ENCODE results near the genes ASIC2 and TMEM132E.

DNA sequence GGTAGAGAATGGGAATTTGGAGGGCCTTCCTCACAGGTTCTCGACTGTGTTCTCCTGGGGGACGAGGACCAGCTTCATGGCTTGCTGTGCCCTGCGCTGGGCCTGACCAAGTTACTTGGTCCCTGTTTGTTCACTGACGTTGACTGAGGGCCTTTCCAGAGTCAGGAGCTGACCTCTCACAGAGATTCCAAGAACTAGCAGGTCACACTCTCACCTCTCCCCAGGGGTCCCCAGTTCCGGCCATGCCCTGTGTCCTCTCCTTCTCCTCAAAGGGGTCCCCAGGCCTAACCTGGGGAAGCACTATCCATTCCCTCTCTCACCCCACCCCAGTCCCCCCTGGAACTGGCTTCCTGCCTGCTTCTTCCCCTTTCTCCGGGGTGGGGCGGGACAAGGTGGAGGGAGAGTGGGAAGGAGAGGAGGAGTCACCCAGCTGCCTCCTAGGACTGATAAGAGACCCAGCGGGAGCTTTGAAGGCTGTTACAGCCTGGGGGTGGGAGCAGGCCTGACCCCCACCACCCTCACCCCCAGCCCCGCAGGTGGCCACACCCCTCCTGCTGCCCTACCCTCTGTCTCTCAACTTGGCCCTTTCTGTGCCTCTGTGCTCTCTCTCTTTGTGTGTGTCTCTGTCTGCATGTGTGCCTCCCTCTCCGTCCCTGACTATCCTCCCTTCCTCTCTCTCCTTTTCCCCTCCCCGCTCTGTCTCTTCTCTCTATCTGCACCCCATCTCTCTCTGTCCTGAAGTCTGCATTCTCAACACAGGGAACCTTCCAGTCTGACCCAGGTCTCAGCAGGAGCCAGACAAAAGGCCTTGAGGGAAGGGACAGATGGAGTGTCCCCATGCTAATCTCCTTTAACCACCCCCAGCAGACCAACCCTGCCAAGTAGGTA lies 65.9 kb downstream of the RAB11FIP4 start:
- RRBS, result no CpG with 5 or more reads among the region's 11 CpGs
CAGE:
- cytosol, long polyA plus RNA, result no peak
- long polyA plus RNA, result no peak
- nucleus, long polyA plus RNA, result no peak

DNA sequence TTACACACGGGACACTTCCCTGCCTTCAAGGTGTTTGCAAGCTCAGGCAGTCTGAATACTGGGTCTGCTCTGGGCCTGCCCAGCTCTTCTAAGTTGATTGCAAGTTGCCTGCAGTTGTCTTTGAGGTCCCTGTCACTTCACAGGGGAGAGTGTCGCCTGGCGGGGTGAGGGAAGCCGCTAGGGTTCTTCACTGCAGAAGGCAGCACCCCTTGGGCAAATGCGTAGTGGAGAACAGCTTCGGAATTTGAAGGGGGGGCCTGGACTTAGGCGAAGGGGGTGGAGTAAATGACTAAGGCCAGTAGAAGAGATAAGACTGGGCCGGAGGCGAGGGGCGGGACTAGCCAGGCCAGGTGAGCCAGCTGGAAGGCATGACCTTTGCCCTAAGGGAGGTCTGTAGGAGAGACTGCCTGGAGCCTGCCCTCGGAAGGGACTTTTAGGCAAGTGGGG lies 98.1 kb downstream of the RAB11FIP4 start:
- RRBS, result no CpG with 5 or more reads among the region's 11 CpGs
CAGE:
- cytosol, long polyA plus RNA, result no peak
- long polyA plus RNA, result no peak
- nucleus, long polyA plus RNA, result no peak

GRCh38 chr17:31524264-31525347 lies 133.1 kb downstream of the RAB11FIP4 start:
- RRBS, result no CpG with 5 or more reads among the region's 29 CpGs
CAGE:
- cytosol, long polyA plus RNA, result no peak
- long polyA plus RNA, result no peak
- nucleus, long polyA plus RNA, result no peak

GRCh38 chr17:31562483-31563048 lies 171.1 kb downstream of the RAB11FIP4 start:
- RRBS, result no CpG with 5 or more reads among the region's 12 CpGs
CAGE:
- cytosol, long polyA plus RNA, result no peak
- long polyA plus RNA, result no peak
- nucleus, long polyA plus RNA, result no peak

- RRBS, result no CpG with 5 or more reads among the region's 12 CpGs
CAGE:
- cytosol, long polyA plus RNA, result no peak
- long polyA plus RNA, result no peak
- nucleus, long polyA plus RNA, result no peak
Observed at GRCh38 chr17:31566490-31567091, 175.1 kb downstream of the RAB11FIP4 start.

- RRBS, result no CpG with 5 or more reads among the region's 4 CpGs
CAGE:
- cytosol, long polyA plus RNA, result no peak
- long polyA plus RNA, result no peak
- nucleus, long polyA plus RNA, result no peak
Observed at GRCh38 chr17:31577625-31577976, 186.1 kb downstream of the RAB11FIP4 start.

- RRBS, result no CpG with 5 or more reads among the region's 5 CpGs
CAGE:
- cytosol, long polyA plus RNA, result start-site peak on the plus strand at chr17:31999343-31999468, 50 and 51 reads in 2 replicates; start-site peak on the plus strand at chr17:31999679-31999804, 25 and 34 reads in 2 replicates; start-site peak on the plus strand at chr17:31999892-31999898, 83 and 64 reads in 2 replicates
- long polyA plus RNA, result no peak
- nucleus, long polyA plus RNA, result no peak
Observed at GRCh38 chr17:31999083-31999946, 7.9 kb upstream of the LRRC37B start.

- RRBS, result no CpG with 5 or more reads among the region's 14 CpGs
CAGE:
- cytosol, long polyA plus RNA, result no peak
- long polyA plus RNA, result no peak
- nucleus, long polyA plus RNA, result no peak
Observed at GRCh38 chr17:32047042-32048127, 40.2 kb downstream of the LRRC37B start.

- RRBS, result no CpG with 5 or more reads among the region's 17 CpGs
CAGE:
- cytosol, long polyA plus RNA, result no peak
- long polyA plus RNA, result no peak
- nucleus, long polyA plus RNA, result no peak
Observed at GRCh38 chr17:32279726-32280413, 14.2 kb downstream of the RHBDL3 start.

DNA sequence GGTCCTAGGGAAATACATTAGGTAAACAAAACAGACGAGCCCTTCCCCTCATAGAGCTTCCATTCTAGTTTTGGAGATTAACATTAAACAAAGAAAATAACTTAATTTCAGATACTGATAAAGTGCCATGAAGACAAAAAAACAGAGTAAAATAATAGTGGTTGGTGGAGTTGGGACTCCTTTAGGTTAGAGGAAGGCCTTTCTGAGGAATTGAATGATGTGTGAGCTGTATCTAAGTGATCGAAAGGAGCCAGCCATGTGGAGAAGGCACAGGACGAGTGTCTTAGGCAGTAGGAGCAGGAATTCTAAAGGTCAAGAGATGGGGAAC lies 43.6 kb downstream of the ZNF207 start:
- RRBS, result no CpG with 5 or more reads among the region's 3 CpGs
CAGE:
- cytosol, long polyA plus RNA, result no peak
- long polyA plus RNA, result no peak
- nucleus, long polyA plus RNA, result no peak

- RRBS, result no CpG with 5 or more reads among the region's 5 CpGs
CAGE:
- cytosol, long polyA plus RNA, result start-site peak on the plus strand at chr17:32481762-32481868, 116 and 183 reads in 2 replicates
- long polyA plus RNA, result no peak
- nucleus, long polyA plus RNA, result no peak
Observed at GRCh38 chr17:32481486-32482386, 5.1 kb upstream of the CDK5R1 start.

GRCh38 chr17:32482387-32482792 lies 4.4 kb upstream of the CDK5R1 start:
- RRBS, result no CpG with 5 or more reads among the region's 2 CpGs
CAGE:
- cytosol, long polyA plus RNA, result no peak
- long polyA plus RNA, result no peak
- nucleus, long polyA plus RNA, result no peak

DNA sequence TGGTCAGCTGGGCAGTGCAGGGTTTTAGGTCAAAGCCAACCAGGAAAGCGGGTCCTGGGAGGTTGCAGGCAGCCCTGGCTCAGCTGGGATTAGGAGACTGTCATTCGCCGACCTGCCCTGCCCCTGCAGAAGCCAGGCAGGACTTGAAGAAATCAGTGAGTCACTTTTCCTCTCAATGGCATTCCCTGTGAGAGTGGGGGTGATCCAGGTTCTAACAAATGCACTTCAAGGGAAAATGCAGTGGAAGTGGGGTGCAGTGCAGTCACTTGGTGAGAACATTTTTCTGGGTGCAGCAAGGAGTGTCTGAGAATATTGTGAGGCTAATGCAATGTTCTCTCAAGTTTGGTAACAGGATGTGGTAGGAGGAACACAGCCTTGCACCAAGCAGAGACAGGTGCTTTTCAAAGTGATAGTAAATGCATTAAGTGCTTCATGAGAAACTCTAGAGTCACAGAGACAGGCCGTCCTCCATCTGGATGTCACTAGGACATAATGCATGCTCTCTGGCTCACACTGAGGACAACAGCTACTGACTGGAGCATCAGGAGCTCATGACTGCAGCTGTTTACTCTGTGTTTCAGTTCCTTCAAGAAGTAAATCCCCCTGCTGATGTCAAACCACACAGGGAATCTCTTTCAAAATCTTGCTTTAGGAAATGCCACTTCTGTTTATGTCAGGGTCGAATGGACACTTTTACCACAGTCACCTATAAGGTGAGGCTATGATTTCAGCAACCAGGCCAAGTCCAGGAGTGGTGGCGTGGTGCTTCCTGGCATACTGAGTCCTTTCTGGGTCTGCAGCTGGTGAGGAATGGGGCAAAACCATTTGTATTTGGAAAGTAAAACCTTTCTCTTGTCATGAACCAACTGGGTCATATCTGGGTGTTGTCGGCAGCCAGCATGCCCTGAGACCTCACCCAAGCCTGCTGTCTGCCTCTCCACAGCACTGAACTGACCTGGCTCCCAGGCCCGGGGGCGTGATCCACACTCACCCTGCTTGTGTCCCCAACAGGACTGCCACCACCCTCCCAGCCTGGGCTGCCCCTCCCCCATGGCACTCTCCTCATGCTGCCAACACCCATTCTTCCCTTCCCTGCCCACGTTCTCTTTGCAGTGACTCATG lies 16.8 kb downstream of the CDK5R1 start:
- RRBS, result no CpG with 5 or more reads among the region's 10 CpGs
CAGE:
- cytosol, long polyA plus RNA, result no peak
- long polyA plus RNA, result no peak
- nucleus, long polyA plus RNA, result no peak

GRCh38 chr17:32520856-32521733 lies 34.3 kb downstream of the CDK5R1 start:
- RRBS, result no CpG with 5 or more reads among the region's 13 CpGs
CAGE:
- cytosol, long polyA plus RNA, result no peak
- long polyA plus RNA, result no peak
- nucleus, long polyA plus RNA, result no peak

DNA sequence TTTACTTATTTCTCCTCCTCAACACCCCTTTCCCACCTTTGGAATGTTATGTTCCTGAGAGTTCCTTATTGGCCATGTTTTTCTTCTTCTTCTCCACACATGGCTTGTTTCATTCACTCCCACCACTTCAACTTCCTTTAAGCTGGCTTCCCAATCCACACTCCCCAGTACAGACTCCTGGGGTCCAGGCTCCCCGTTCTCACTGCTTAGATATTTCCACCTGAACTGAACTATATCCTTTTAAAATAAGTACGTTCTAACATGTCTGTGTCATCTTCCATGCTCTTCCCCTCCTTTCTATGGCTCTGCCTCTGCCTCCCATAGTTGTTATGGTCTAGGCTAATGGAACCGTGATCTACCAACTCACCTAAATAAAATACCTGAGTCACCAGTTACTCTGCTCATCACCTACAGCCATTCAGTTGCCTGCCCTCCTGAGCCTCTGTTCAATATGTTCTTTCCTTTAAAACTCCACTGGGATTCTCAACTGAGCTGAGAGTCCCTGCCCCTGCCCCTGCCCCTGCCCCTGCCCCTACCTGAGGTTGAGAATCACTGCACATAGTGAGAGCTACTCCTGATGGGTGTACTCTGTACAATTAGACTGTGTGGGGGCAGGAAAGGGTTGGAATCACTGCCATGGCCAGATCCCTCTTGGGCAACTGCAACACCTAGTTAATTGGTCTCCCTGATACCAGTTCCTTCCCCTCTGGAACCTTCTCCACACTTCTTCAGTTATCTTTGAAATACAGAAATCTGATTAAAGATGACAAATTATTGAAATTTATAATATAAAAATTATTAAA lies 67.1 kb downstream of the CDK5R1 start:
- RRBS, result no CpG with 5 or more reads among the region's 3 CpGs
CAGE:
- cytosol, long polyA plus RNA, result no peak
- long polyA plus RNA, result no peak
- nucleus, long polyA plus RNA, result no peak

DNA sequence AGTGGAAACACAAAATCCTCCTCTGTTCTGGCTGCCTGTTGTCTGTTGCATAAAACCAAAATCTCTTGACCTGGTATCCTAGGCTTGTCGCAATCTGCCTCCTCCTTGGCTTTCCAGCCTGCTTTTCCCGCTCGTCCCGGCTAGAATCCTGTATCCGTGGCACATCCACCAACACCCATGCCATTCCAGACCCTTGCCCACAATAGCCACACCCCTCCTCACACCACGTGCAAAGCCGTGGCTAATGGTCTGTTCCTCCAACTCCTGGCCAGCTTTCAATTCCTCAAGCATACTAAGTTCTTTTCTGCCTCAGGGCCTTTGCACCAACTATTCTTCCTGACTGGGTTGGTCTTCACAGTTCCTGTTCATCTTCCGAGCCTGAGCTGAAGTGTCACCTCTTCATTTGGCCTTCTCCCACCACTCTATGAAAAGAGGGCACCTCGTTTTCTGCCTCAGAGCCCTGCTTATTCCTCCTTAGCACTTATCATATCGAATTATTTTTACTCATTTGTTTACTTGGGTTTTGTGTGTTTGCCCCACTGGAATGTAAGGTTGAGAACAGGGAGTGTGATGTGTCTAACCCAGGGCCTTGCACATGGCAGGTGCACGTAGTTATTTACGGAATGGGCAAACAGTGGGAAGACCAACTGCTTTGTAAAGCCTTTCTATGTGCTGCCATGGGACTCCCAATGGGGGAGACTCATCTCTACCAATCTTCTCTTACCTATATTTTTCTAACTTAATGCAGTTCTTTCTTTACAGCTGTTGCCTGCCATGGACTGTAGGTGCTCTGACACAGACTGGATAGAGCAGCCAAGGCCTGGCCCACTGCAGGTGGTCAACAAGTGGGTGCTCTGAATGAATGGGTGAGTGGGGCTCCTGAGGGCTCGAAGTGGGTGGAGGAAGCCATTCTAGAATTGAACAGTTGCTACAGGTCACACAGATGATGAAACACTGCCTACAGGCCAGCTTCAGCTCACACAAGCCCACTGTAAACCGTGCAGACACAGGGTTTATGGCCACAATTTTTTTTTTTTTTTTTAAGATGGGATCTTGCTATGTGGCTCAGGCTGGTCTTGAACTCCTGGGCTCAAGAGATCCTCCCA lies 69.1 kb downstream of the CDK5R1 start:
- RRBS, result no CpG with 5 or more reads among the region's 14 CpGs
CAGE:
- cytosol, long polyA plus RNA, result no peak
- long polyA plus RNA, result no peak
- nucleus, long polyA plus RNA, result no peak

GRCh38 chr17:33293022-33293668 lies at the start of gene ASIC2:
TSS of gene ASIC2 (minus strand) at chr17:33293295.
- RRBS, result 2% methylated on average over 40 of the region's 61 CpGs
CAGE:
- cytosol, long polyA plus RNA, result no peak
- long polyA plus RNA, result no peak
- nucleus, long polyA plus RNA, result no peak

DNA sequence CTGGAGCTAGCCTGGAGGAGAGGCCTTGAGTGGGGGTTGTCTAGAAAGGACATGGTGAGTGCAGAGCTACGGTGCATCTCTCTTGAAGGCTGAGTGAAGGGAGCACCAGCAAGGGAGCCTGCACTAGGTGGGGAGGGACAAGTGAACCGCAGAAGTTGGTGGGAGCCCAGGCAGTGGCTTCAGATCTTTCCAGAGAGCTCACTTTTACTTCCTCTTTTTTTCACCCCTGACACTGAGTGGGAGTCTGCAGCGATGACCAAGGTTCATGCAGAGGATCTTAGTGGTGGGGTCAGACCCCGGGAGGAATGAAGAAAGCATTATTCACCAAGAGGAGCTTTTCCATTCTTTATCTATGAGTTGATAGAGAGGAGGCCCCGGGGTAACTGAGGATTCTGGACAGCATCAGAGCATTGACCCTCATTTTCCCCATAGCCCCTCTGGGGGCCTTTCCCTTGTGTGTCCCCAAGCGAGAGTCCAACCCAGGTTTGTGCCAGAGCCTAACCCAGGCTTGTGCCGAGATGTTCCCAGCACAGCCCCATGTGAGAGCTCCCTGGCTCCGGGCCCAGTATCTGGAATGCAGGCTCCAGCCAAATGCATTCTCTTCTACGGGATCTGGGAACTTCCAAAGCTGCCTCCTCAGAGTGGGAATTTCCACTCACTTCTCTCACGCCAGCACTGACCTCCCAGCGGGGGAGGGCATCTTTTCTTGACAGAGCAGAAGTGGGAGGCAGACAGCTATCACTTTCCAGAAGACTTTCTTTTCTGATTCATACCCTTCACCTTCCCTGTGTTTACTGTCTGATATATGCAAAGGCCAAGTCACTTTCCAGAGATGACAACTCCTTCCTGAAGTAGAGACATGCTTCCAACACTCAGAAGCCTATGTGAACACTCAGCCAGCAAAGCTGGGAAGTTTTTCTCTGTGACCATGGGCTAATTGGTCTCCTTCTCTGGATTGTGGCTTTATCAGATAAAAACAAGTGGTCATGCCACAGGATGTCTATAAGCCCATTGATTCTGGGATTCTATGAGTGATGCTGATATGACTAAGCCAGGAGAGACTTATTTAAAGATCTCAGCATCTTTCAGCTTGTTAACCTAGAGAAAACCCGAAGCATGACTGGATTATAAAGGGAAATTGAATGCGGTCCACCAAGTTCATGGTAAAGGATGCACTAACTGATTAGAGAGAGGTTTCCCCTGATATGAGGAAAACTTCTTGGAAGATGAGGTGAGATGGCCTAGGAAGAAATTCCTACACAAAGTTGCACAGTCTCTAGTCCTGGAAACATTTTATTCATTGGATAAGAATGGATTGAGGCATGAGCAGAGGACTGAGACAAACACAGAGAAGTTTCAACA lies 2.6 kb upstream of the CCL2 start:
- RRBS, result 0% methylated on average over 1 of the region's 13 CpGs
CAGE:
- cytosol, long polyA plus RNA, result no peak
- long polyA plus RNA, result no peak
- nucleus, long polyA plus RNA, result no peak

DNA sequence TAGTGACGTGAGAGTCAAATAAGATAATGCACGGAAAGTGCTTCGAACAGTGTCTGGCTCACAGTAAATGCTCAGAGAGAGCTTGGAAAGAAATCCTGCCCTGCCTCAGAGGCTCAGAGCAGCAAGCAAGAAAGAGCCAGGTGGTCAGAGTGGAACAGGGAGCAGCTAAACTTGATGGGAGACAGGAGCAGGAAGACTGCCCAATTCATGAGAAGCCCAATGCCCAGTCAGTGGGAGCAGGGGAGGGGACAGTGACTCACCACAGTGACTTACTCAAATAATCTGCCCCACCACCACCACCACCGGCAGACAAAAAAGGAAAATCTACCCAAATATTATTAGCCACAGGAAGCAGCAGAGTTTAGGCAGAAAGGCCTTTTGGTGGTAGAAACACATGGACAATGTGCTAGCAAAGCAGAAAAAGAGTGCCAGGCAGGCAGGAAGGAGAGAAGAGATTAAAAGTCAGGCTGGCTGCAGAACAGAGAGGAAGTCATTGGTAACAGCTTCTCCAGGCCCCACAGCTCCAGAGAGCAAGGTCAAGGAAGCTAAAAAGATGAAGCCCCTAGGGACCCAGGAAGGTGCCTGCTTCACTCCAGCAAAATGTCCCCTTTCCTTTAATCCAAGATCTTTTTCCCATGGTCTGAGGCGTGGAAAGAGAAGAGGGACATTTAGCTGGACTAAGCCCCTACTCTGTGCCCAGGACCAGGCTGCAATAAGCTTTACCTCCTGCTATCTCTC lies 24.1 kb upstream of the CCL1 start:
- RRBS, result no CpG with 5 or more reads among the region's 5 CpGs
CAGE:
- cytosol, long polyA plus RNA, result no peak
- long polyA plus RNA, result no peak
- nucleus, long polyA plus RNA, result no peak

DNA sequence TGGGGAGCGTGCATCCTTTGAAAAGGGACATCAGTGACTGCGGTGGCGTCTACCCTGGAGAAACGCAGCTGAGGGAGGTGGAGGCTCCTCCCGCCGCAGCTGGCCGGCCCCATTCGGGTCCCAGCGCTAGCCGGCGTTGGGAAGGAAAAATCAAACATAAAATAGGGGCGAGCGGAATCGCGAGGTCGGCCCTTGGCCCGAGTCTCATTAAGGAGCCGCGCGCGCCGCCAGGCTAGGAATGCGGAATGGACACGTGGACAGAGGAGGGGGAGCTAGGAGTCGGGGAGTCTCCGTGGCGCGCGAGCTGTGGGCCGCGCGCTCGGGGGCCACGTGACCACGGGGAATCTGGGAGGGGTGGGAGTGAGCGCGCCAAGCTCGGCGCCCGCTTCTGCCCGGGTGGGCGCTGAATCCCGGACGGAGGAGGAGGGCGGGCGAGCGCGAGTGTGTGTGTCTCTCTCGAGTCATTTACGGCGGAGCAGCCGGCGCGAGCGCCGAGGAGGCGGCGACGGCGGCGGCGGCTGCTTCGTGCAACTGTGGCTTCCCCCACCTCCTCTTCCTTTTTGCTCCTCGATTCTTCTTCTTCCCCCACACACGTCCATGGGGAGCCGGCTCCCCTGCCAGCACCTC lies at the start of gene TMEM132E:
TMEM132E (plus strand) TSS at position 460 of the 627 bp plus-strand sequence.
- RRBS, result 2% methylated on average over 15 of the region's 66 CpGs
CAGE:
- cytosol, long polyA plus RNA, result no peak
- long polyA plus RNA, result no peak
- nucleus, long polyA plus RNA, result no peak